ENCODE measurements around the gene MICALL2.

- PRO-cap, 4 experiments = no peak in any of the 4 experiments
- RAMPAGE, long total RNA, 4 experiments = no peak in any of the 4 experiments
Measured at GRCh38 chr7:893716-894257, 17.4 kb downstream of the GET4 start.

DNA sequence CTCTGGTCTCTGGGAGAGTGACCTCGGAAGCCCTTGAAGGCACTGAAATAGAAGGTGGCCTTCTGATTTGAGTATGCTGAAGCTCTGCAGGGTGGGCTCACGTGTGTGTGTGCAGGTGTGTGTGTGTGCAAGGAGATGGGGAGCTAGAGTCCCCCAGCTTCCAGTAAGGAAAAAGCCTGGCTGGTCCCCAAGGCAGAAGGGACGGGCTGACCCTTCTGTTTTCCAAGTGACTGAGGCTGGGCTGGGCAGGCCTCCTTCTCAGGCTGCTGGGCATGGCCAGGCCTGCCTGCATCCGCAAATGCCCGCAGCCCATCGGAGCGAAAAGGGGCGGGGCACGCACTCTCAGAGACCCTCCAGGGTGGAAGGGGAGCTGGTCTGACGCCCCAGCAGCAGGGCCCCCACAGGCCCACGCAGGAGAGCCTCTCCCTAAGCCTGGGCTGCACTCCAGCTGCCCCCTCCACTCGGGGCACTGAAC is 9.5 kb downstream of the ADAP1 start:
- PRO-cap, 4 experiments = no peak in any of the 4 experiments
- RAMPAGE, long total RNA, 4 experiments = no peak in any of the 4 experiments

DNA sequence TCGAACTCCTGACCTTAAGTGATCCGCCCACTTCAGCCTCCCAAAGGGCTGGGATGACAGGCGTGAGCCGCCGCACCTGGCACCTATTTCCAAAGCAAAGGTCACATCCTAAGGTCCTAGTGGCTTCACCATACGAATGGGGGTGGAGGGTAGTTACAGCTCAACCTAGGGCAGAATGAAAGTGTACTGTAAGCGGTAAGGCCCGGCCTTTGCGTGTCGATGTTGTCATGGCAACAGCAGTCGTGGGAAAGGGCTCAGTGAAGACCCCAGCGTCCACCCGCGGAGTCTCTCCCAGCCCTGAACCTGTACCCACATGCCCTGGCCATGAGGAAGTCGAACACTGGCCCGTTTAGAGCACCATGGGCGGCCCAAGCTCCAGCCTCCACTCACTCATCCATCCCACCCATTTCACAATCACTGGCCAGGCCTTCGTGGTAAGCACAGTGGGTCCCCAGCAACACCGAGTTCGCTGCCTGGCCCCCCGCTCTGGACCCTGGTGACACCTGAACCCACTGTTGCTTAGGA is 1.7 kb upstream of the COX19 start:
- PRO-cap, 4 experiments = no peak in any of the 4 experiments
- RAMPAGE, long total RNA, 4 experiments = no peak in any of the 4 experiments

DNA sequence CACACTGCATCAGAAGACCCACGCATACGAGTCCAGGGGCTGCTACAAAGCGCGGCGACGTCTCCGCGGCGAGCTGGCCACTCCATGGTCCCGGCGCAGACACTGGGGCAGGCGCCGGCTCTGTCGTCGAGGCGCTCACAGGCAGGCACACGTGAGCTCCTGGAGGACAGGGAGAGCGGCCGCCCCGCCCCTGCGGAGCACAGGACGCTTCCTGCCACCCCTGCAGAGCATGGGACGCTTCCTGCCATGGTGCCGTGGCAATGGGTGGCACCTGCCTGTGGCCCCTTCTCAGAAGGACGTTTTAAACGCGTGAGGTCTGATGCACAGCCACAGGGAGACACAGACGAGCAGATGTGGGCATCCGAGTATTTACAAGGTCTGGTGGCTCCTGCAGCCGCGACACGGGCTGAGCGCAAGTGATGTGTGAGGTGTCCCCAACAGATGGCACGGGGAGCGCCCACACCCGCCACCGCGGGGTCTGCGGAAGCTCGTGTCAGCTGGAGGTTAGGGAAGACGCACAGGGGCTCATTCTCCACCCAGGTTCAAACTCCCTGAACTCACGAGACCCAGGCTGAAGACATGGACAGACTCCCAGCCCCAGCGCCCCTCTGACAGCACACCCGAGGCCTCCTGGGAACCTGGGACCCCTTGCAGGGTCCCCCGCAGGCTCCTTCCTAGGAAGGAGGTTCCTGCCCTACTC is 21.4 kb upstream of the GPR146 start:
- PRO-cap, 4 experiments = peak in 1 of 4 experiments; most common plus-strand start position 342 of the sequence (in 1); most common minus-strand start position 345 of the sequence (in 1)
- RAMPAGE, long total RNA, 4 experiments = no peak in any of the 4 experiments

GRCh38 chr7:1045398-1046261 is 1.3 kb downstream of the GPR146 start:
- PRO-cap, 4 experiments = no peak in any of the 4 experiments
- RAMPAGE, long total RNA, 4 experiments = start-site peak on the plus strand in 1 of 4 experiments, at chr7:1045860-1046175 at its widest, 5 reads per replicate

GRCh38 chr7:1052555-1053508 is 8.5 kb downstream of the GPR146 start:
- PRO-cap, 4 experiments = peak in 4 of 4 experiments; most common plus-strand start chr7:1053163 (in 4); most common minus-strand start chr7:1053012 (in 1)
- RAMPAGE, long total RNA, 4 experiments = no peak in any of the 4 experiments

DNA sequence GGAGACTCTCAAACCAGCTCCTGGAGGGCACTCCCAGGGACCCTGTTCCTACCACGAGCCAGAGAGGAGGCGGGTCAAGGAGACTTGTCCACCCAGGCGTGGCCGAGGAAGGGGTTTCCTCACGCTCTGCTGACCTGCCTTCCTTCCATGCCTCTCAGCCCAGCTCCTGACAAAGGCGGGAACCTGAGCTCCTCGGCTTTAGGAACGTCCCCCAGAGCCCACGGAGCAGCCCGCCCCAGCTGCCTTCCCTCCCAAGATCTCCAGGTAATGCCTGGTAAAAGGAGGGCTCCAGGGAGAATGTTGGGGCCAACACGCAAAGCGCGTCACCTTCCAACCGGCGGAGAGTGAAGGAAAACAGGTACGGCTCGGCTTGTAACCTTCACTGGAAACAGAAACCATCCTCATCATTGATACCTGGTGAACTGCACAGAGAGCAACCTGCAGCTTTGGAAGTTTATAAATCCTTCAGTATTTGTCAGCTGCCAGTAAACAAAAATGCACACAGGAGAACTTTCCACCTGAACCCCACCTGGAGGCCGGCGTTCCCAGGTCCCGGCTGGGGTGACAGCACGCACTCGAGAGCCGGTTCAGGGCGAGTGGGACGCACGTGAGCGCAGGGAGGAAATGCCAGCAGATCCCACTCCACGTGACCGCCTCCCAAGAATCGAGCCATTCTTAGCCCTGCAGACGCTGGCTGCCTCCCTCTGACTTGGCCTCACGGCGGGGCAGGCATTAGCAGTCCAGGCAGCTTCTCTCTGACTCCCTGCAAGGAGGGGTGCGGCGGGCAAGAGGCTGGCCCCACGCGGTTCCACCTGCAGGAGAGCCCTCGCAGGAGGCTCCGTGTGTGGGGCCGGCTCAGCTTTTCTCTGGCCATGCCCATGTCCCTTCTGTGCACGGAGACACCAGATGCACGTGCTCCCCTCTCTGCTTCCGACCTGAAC is 9.8 kb downstream of the GPR146 start:
- PRO-cap, 4 experiments = peak in 1 of 4 experiments; most common minus-strand start position 864 of the sequence (in 1)
- RAMPAGE, long total RNA, 4 experiments = no peak in any of the 4 experiments

GRCh38 chr7:1171746-1171945 is 11.7 kb upstream of the ZFAND2A start:
- PRO-cap, 4 experiments = no peak in any of the 4 experiments
- RAMPAGE, long total RNA, 4 experiments = no peak in any of the 4 experiments

GRCh38 chr7:1459068-1460215 is at the start of gene MICALL2:
Gene MICALL2, minus strand, starts transcription at chr7:1459470.
- PRO-cap, 4 experiments = peak in 4 of 4 experiments; most common plus-strand start chr7:1459956 (in 1); most common minus-strand start chr7:1459470 (in 4)
- RAMPAGE, long total RNA, 4 experiments = no peak in any of the 4 experiments

GRCh38 chr7:1506108-1506514 is 1.9 kb upstream of the INTS1 start:
- PRO-cap, 4 experiments = peak in 1 of 4 experiments; most common plus-strand start chr7:1506401 (in 1); most common minus-strand start chr7:1506274 (in 1)
- RAMPAGE, long total RNA, 4 experiments = no peak in any of the 4 experiments

- PRO-cap, 4 experiments = no peak in any of the 4 experiments
- RAMPAGE, long total RNA, 4 experiments = no peak in any of the 4 experiments
Measured at GRCh38 chr7:1516406-1517177, 12.4 kb upstream of the INTS1 start.

GRCh38 chr7:1537867-1538978 is 7.7 kb downstream of the MAFK start:
- PRO-cap, 4 experiments = peak in 2 of 4 experiments; most common plus-strand start chr7:1538095 (in 1); most common minus-strand start chr7:1538011 (in 2)
- RAMPAGE, long total RNA, 4 experiments = no peak in any of the 4 experiments

DNA sequence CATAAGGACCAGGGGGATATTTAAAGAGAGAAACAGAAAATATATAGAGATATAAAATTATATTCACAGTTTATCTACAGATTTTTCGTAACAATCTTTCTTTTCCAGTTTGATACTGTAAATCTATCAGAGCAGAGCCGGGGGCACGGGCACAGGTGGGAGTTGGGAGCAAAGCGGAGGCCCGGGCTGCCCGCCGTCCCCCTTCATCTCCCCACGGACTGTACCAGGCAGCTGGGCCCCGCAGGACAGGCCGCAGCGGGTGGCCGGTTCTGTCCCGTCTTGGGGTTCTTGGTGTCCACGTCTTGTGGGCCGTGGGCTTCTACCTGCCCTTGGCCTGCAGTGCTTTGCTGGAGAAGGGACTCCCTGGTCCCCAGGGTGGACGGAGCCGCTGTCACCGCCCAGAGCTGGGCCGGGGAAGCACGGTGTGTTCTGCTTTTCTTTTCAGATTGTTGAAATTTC is 11.7 kb downstream of the MAFK start:
- PRO-cap, 4 experiments = no peak in any of the 4 experiments
- RAMPAGE, long total RNA, 4 experiments = no peak in any of the 4 experiments

- PRO-cap, 4 experiments = no peak in any of the 4 experiments
- RAMPAGE, long total RNA, 4 experiments = no peak in any of the 4 experiments
Measured at GRCh38 chr7:1567000-1567909, 2.6 kb downstream of the PSMG3 start.

GRCh38 chr7:1638202-1638699 is 31.8 kb upstream of the ELFN1 start:
- PRO-cap, 4 experiments = no peak in any of the 4 experiments
- RAMPAGE, long total RNA, 4 experiments = no peak in any of the 4 experiments

DNA sequence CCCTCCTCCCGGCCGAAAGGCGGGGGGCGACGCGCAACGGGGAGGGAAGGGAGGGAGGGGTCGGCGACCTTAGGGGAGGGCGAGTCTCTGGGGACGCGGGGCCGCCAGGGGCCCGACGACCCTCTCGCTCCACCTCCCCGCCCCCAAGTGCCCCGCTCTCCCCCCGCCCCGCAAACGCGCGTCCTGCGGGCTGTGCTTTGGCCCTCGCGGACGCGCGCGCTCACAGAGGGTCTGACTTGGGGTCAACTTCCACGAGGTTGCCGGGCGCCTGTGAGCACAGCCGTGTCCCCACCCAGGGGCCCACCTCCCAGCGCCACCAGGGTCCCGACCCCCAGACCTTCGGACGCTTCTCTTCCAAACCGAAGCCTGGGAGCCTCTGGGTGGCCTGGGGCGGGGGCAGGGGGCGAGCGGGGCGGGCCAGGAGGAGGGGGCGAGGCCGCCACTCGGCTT is 4.9 kb upstream of the ELFN1 start:
- PRO-cap, 4 experiments = peak in 2 of 4 experiments; most common minus-strand start position 149 of the sequence (in 2)
- RAMPAGE, long total RNA, 4 experiments = no peak in any of the 4 experiments

DNA sequence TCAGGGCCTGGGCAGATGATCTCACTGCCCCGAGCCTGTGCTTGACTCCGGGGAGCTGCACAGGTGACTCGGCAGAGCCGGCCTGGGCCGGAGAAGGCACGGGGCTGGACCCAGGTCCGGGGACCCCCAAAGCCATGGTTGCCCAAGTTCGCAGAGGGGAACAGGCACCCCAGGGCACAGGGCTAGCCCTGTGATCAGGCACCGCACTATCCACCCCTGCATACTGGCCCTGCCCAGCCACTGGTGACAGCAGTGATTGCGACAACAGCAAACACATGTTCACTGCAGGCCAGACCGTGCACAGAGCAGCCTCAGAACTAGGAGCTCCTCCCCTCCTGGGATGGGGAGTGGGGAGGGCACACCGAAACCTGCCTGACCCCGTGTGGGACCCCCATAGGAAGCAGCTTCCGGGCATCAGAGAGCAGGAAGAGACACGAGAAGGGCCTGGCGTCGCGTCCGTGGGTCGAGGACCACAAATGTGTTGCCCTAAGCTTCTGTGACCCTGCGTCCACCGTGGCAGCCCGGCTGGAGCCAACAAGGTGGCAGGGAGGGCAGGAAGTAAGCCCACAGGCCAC is 180.5 kb downstream of the ELFN1 start:
- PRO-cap, 4 experiments = no peak in any of the 4 experiments
- RAMPAGE, long total RNA, 4 experiments = no peak in any of the 4 experiments

DNA sequence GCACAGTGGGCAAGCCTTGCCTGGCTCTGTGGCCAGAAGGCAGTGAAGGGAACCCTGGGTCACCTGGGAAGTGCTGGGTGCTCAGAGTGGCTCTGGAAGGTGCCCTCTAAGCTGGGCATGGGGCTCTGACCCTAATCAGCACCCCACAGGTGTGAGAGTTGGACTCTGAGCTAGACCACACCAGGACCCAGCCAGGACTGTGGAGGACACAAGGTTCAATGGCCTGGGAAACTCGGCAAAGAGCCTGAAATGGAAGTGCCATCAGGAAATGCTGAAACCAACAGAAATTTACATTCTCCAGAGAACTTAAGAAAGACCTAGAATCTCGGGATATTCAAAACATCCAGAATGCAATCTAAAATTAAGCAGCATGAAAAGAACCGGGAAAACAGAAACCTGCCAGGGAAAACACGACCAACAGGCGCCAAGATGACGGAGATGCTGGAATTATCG is 253.6 kb downstream of the ELFN1 start:
- PRO-cap, 4 experiments = no peak in any of the 4 experiments
- RAMPAGE, long total RNA, 4 experiments = no peak in any of the 4 experiments

DNA sequence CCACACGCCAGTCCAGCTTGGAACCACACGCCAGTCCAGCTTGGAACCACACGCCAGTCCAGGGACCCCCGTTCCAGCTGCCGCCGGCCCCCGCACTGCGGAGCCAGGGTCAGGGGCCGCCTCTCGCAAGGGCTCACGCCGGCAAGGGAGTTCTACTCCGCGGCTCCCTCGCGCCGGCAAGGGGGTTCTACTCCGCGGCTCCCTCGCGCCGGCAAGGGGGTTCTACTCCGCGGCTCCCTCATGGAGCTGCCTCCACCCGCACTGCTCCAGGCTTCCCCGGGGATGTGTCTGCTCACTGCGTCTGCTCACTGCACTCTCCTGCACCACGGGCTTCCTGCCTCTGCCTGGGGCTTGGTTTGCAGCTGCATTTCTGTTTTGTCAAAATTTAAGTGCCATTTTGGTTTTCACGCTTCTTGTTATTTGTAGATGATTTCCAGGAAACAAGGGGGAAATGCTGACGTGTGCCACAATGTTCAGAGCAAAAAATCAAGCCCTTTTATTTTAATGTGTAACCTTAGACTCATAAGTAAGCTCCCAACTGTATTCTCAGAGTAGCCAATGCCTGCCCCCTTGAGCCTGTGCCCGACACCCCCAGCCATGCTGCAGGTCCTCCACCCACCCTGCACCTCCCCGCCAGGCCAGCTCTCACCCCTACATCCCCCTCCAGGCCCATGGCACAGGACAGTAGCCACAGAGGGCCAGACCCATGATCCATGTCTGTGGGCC is 246.3 kb downstream of the MAD1L1 start:
- PRO-cap, 4 experiments = peak in 3 of 4 experiments; most common minus-strand start position 342 of the sequence (in 3)
- RAMPAGE, long total RNA, 4 experiments = no peak in any of the 4 experiments

DNA sequence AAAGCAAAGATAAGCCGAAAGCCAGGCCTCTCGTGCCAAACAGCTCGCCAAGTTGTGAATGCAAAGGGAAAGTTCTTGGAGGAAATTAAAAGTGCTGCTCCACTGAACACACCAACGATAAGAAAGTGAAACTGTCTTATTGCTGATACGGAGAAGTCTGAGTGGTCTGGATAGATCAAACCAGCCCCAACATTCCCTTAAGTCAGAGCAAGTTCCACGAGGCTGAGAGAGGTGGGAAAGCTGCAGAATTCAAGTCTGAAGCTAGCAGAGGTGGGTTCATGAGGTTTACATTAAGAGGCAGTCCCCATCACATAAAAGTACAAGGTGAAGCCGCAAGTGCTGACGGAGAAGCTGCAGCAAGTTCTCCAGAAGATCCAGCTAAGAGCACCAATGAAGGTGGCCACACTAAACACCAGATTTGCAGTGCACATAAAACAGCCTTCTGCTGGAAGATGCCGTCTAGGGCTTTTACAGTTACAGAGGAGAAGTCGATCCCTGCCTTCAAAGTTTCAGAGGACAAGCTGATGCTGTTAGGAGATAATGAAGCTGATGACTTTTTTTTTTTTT is 194.7 kb downstream of the MAD1L1 start:
- PRO-cap, 4 experiments = peak in 1 of 4 experiments; most common plus-strand start position 150 of the sequence (in 1); most common minus-strand start position 119 of the sequence (in 1)
- RAMPAGE, long total RNA, 4 experiments = no peak in any of the 4 experiments

All from spleen (tissue), 7 donors.